LHCN-M2 (cell line): ENCODE results near the genes LAG3 and PTPN6.

DNA sequence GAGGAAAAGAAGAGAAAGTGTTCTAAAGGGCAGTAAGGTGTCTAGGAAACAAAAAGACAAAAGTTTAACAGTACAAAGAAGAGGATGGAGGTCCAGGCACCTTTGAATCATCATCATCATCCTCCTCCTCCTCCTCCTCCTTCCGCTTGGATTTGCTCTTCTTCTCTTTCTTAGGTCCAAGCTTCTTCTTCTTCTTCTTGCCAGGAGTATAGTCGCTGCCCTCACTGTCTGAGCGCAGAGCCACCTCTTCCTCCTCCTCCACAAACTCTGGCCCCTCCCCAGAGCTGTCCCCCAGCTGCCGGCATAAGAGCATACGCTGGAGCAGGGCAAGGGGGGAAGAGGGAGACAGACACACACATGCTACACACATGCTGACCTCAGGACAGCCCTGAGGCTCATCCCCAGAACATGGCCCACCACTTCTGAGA is 5.3 kb downstream of the CHD4 start:
- RAMPAGE, long total RNA: no peak

GRCh38 chr12:6641070-6641351 is 5.3 kb upstream of the LPAR5 start:
- RAMPAGE, long total RNA: no peak

GRCh38 chr12:6643981-6645011 is 2.9 kb downstream of the ACRBP start:
- RAMPAGE, long total RNA: no peak

- RAMPAGE, long total RNA: no peak
Observed at GRCh38 chr12:6646339-6646831, 847 bp downstream of the ACRBP start.

DNA sequence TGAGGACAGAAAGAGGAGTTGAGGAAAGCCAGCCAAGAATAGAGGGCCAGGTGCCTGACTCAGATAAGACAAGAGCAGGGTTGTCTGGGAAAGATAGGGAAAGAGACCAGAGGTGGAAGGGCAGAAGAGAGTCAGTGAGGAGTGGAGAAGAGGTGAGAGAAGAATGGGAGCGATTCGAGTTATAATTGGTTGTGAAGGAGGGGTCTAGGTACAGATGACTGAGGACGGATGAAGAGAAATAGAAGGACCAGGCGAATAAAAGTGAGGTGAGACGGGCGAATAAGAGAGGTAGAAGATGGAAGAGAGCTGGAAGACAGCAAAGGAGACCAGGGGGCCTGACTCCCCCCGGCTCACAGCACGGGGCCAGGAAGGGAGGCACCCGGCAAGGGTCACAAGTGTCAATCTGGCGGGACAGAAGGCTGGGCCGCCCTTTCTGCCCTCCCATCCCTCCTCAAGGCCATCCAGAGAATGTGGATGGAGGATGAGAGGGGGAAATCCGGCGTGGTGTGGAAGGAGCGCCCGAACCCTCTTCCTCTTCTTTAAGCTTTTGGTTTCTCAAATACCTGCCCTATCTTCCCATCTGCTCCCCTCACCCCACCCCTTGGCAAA is 686 bp upstream of the PTMS start:
- RAMPAGE, long total RNA: no peak

- RAMPAGE, long total RNA: no peak
Observed at GRCh38 chr12:6772066-6772827, at the start of gene LAG3. TSS of gene LAG3 (plus strand) at chr12:6772520.

DNA sequence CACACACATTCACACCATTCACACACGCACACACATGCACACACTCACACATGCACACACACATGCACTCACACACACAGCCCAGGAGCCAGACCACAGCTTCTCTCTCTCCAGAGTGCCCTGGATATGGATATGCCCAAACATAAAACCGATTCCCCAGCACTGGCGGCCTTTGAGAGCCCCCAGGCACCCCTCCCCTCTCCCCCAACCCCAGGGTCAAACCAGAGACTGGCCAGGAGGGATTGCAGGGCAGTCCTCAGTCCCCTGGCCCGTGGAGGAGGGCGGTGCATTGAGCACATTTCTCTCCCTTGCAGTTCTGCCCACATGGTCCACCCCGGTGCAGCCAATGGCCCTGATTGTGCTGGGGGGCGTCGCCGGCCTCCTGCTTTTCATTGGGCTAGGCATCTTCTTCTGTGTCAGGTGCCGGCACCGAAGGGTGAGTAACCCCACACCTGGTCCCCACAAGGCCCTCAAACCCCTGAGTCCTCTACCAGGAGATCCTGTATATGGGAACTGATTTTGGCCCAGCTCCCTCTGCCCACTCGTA is 3.4 kb upstream of the GPR162 start:
- RAMPAGE, long total RNA: no peak

- RAMPAGE, long total RNA: no peak
Observed at GRCh38 chr12:6866686-6867004, 686 bp upstream of the TPI1 start.

- RAMPAGE, long total RNA: no peak
Observed at GRCh38 chr12:6884496-6885117, 11.5 kb upstream of the SPSB2 start.

GRCh38 chr12:6926922-6927170 is 913 bp upstream of the ATN1 start:
- RAMPAGE, long total RNA: no peak

- RAMPAGE, long total RNA: no peak
Observed at GRCh38 chr12:6927171-6927929, 409 bp upstream of the ATN1 start.

GRCh38 chr12:6951154-6951869 is at the start of gene PTPN6:
TSS of gene PTPN6 (plus strand) at chr12:6951356.
- RAMPAGE, long total RNA: no peak

- RAMPAGE, long total RNA: no peak
Observed at GRCh38 chr12:6959855-6960617, 8.9 kb downstream of the PTPN6 start.

DNA sequence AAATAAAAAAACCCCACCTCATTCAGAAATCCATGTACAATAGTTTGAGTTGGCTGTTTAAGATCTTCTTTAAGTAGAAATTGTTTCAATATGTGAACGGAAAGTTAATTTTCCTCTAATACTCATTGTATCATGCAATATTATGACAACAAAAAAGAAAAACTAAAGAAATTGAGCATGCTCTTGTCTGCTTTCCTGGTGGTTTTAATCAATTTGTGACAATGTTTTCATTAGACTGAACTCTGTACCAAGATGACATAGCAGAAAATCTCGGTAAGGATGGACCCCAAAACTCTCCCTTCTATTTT is 11.1 kb downstream of the C1S start:
- RAMPAGE, long total RNA: no peak

DNA sequence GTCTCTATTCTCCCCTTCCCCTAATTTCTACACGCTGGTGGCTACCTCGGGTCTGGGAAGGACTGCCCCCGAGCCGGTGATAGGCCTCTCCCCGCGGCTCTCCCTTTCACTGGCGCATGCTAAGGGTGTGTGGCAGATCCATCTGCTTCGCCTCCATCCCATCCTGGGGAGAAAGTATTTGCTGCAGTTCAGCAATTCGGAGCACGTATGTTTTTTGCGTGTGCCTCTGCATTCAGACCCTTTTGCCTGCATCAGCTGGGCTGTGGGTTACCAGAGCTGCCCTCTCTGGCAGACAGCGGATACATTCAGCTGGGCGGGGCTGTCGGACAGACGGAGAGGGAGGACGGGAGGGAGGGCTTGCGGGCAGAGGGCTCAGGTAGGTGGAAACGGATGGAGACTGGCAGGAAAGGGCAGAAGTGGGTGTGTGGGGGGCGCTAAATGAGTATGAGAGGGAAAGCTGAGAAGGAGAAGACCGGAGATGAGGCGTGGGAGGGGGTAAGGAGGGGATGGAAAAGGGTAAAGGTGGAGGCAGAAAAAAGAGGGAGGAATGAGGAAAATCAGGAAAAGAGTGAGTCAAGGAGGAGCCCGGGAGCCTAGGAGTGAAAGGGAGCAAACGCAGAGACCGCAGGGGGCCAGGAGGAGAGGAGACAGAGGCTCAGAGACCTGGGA is 943 bp downstream of the CLSTN3 start:
- RAMPAGE, long total RNA: no peak

DNA sequence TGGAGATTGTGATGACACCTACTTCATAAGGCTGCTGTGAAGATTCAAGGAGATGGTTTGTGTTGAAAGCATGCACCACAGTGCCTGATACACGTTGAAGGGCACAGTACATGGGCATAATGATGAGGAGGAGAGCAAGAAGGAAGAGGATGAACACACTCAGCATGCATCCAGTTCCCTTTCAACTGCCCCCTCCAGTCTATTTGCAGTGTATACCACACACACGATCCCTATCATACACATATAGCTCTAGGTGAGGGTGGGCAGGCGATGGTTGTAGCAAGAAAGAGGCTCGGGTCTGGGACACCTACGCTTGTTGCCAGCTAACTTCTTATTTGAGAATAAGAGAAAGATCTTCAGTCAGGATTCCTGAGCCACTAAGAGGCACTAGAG is 3.9 kb downstream of the CLSTN3 start:
- RAMPAGE, long total RNA: no peak

DNA sequence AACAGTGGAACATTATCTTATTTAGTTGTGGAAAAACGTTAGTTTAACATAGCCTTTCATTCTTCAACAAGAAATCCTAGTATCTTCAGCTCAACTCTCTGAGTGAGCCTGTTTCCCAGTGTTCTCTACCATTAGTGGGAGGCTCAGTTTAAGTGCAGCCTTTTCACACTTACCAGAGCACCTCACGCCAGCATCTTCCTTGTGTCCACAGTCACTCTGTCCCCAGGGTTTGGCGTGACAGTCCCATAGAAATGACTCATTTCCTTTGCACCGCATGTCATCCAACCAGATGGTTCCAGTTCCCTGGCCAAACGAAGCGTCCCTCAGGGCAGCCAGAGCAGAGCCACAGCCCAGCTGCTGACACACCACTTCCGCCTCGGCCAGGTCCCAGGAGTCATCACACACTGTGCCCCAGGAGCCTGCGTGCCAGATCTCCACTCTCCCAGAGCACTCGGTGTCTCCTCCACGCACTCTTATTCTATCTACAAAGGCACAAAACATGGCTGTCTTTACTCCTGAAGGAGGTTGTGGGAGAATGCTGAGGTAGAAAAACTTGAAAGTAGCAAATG is 65.4 kb downstream of the ACSM4 start:
- RAMPAGE, long total RNA: no peak

- RAMPAGE, long total RNA: no peak
Observed at GRCh38 chr12:7501047-7501632, 2.4 kb downstream of the CD163 start.

GRCh38 chr12:7557160-7557864 is 53.7 kb upstream of the CD163 start:
- RAMPAGE, long total RNA: no peak

GRCh38 chr12:7906119-7906738 is 29.8 kb downstream of the SLC2A3 start:
- RAMPAGE, long total RNA: no peak